WTC11 (cell line): ENCODE measurements around the gene NUP43.

DNA sequence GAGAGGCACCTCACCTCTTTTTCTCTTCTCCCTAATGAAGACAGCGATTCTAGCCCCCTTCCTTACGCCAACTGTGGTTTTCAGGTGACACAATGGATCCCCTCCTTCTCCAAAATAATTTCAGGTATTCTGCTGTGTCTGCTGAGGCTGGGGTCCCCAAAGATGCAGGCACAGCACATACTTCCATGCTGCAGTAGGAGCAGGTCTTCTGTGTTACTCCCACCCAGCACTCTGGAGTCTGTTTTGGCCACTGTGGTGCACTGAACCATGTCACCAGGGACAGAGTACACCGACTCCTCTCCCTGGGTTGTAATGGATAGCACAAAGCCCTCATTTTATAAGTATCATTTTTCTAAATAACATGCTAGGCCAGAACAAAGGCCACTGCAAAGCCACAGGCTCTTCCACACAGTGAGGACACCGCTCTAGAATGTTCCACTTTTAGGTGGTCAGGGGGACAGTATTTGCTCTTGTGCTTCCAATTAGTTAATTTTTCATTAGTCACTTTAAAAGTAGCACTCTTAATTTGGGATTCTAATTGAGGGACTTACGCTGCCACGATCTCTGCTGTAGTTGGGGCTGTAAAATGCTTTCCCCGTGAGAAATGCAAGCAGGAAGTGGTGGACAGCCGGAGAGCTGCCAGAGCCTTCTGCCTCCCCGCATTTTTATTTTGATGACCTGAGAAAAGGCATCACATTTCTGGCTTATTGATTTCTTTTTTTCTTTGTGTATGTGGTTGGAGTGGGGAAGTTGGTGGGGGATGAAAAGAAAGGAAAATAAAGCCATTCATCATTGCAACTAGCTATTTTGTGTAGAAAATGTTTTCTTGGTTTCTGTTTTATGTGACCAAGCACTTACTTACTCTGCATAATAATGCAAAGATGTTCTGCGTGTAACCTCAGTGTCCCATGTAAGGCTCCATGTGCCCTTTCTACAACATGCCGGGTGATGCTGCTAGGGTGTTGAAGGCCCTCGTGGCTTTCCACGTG, 195.7 kb downstream of the SASH1 start:
- PRO-cap = no peak

DNA sequence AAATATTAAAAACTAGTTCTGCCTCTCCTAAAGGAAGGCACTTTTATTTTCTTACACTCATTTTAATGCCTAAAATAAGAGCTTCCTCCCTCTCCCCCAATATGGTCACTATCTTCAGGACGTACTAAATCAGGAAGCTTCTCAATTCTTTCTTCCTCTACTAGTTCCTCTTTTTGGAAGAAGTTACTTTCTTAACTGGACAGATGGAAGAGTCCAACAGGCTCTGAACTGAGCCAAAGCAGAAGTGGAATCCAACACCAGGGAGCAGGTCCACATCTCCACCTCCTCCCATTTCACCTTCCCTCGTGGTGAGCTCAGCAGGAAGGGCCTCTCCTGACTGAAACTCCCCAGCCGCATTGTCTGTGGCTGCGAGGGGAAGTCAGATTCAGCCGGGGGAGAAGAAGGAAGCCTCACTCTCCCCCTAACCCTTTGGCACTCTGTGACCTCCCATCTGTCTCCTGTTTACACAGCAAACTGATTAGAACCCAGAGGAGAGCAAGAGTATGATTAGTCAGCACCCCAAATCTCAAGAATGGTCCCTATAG, 63.9 kb upstream of the UST start:
- PRO-cap = no peak

DNA sequence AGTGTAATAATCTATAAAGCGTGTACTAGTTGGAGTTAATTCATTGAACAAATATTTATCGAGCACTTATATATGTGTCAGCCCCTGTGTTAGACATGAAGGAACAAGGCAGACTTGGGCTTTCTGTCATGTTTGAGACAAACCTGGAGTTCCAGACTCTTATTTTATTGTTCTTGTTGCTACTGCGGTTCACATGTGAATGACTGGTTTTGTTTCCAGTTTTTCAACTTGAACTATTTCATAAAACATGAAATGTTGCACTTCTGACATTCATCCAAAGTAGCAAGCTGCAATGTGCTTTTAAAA, 205.6 kb downstream of the UST start:
- PRO-cap = no peak

- PRO-cap = no peak
Measured at GRCh38 chr6:149004906-149005949, 258.4 kb downstream of the UST start.

GRCh38 chr6:149014345-149015376, 267.8 kb downstream of the UST start:
- PRO-cap = bidirectional peak, plus-strand start at chr6:149014957, minus-strand start at chr6:149014612

GRCh38 chr6:149060270-149060699, 257.2 kb upstream of the TAB2 start:
- PRO-cap = no peak

- PRO-cap = no peak
Measured at GRCh38 chr6:149139967-149141181, 177.1 kb upstream of the TAB2 start.

DNA sequence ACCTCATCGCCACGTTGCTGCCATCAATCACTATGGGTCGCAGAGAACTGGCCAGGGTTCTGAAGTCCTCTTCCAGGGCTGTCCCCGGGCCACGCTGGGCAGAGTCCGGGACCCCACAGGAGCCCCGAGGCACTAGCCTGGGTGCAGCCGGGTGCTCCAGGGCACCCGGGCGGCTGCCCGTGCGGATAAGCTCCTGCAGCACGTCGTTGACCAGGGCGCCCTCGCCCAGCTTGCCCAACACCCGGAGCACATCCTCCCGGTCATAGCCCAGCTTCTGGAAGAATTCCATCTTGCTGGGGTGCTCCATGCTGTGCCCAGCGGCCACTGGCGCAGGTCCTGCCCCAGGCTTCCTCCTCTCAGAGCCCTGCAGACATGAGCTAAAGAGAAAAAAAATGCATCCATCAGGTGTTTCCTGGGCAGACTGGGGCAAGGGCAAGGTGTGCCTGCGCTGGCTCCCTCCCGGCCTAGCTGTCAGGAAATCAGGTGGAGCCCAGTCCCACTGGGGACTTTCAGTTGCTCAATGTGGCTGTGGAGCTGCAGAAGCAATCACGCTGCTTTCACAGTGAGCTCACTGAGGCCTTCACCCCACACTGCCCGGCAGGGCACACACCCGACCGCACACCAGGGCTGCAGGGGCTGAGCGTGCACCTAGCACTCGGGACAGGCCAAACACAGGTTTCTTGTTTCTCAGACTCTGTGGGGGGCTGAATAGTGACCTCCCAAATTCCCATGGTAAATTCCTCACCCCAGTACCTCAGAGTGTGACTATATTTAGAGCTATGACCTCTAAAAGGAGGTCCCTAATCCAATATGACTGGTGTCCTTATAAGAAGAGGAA, 10.4 kb downstream of the ZC3H12D start:
- PRO-cap = no peak

GRCh38 chr6:149632648-149632936, 15.9 kb downstream of the KATNA1 start:
- PRO-cap = no peak

GRCh38 chr6:149728062-149729152, 10.5 kb upstream of the LATS1 start:
- PRO-cap = no peak

DNA sequence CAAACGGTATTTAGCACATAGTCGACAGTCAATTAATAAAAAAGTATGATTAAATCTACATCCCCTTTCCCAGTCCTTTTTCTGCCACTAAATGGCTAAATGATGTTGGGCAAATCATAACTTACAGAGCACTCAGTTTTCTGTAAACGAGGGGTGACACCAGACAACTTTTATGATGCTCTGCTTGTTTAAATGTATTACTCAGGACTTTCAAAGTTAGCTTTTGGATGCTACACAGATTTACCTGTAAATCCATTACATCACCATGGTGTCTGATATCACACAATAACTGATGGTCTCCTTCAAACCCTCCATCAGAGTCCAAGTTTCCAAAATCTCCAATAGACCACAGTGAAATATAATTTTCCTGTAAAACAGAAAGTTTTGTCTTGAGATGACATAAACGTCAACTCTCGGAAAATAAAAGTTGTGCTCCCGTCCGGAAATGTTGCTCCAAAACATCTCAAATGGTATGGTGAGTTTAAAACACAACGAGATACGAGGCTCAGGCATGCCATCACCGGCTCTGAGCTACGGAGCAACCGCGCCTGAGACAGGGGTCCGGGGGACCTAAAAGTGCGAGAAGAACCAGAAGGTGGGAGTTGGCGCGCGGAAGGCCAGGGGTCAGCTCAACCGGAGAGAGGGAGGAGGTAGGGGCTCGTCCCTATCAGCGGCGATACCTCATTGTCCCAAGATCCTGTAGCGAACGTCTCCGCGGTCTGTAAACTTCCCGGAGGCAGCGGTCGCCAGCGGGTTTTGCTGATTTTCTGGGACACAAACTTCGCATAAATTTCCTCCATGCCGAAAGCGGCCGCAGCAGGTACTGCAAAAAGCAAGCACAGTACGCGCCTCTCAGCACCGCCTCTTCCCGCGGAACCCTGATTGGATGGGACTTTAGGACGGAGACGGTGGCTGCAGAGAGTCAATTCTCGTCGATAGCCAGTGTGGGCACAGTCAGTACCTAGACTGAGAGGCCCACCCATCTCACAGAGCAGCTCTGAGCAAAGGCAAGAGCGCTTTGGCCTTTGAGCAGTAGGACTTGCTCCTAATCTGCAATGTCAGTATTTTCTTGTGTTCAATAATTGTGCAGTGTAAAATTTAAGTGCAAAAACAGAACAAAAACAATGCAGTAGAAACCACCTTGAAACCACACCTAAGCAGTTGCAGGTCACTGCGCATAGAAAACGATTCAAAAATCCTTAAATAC, at the start of gene NUP43:
NUP43 (minus strand) TSS at position 834 of the 1,207 bp plus-strand sequence.
- PRO-cap = bidirectional peak, plus-strand start at position 925 of the sequence, minus-strand start at position 761 of the sequence

DNA sequence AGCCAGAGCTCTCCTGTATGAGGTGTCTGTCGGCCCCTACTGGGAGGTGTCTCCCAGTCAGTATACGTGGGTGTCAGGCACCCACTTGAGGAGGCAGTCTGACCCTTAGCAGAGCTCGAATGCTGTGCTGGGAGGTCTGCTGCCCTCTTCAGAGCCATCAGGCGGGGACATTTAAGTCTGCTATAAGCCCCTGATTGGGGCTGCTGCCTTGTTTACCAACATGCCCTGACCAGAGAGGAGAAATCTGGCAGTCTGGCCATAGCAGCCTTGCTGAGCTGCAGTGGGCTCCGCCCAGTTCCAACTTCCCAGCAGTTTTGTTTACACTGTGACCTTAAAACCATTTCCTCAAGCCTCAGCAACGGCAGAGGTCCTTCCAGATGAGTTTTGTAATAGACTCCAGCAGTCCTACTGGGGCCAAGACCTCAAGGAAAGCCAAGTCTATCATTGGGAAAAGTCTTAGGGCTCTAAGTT, 2.7 kb downstream of the RAET1E start:
- PRO-cap = no peak

- PRO-cap = no peak
Measured at GRCh38 chr6:149925321-149926695, 2.9 kb upstream of the RAET1G start.

DNA sequence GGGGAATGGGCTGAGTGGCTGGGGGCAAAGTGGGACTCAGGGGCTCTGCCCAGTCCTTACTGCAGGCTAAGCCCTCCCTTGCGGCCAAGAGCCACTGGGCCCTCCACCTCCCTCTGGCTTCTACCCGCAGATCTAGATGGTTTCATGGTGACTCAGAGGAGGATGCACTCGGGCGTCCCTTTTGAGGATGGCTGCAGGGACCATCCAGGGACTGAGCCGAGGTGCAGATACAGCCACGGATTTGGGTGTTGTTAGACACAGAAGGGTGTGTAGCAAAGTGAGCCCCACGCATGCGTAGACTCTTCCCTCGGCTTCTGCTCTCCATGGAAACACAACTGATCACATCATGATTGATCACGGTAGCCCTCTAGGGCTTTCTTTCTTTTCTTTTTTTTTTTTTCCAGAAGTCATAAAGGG, 661 bp upstream of the ULBP1 start:
- PRO-cap = no peak

DNA sequence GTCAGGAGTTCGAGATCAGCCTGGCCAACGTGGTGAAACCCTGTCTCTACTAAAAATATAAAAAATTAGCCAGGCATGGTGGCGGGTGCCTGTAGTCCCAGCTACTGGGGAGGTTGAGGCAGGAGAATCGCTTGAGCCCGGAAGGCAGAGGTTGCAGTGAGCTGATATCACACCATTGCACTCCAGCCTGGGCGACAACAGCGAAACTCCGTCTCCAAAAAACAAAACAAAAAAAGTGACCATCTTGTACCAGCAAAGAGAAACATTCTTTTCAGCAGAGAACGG, 25.1 kb upstream of the PPP1R14C start:
- PRO-cap = no peak

- PRO-cap = no peak
Measured at GRCh38 chr6:150377048-150377556, 8.3 kb downstream of the IYD start.

GRCh38 chr6:150403113-150403793, 34.4 kb downstream of the IYD start:
- PRO-cap = no peak

DNA sequence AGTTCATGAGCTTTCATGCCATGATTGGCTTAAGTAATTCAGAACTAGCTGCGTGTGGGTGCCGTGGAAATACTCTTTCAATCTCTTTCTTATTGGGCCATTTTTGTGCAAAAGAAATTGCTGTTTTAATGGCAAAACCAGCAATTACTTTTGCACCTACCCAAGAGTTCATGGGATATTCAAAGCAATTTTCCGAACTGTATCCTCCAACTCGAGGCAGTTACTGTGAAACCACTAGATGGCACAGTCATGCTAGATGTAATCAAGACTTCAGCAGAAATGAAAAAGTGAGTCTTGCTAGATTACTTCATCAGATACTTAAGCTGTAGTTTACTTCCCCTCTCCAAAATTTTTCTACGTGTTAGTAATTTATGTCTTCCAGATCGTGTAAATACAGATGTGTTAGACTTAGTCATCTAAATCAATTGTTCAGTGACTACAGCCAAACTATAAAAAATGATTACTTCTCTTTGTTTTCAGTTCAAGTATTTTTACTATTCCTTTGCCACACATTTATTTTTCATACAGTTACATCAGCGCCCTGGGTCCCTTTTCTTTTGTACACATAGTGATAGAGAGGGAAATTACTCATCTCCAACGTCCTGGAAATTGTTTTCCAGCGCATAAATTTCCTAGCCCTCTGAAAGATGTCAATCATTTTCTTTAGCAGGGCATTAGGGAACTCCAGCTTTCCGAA, 49.4 kb downstream of the IYD start:
- PRO-cap = no peak

DNA sequence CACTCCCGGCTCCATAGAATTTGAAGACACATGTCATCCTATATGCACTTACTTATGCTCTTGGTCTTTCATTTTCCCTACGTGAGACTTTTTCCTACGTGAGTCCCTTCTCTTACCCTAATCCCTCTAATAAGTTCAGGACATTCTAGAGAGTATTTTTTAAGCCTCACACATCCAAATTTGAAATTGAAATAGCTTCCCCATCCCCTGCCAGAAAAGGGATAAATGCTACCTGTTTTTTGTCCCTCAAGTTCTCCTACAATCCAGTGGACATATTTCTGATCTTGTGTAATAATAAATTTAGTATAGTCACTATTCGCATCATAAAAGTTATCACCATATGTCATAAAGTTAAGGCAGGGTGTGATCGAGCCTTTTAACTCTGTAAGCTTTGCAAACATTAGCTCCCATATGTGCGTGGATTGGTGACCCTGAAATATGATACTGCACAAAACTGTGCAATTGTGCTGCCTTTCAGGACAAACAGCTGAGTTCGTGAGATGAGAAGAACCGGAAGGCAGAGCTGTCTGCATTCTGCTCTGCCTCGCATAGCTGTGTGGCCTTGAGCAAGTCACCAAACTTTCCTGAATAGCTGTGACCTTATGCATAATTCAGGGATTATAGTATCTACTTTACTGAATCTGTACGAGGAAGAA, 3.4 kb upstream of the PLEKHG1 start:
- PRO-cap = no peak

DNA sequence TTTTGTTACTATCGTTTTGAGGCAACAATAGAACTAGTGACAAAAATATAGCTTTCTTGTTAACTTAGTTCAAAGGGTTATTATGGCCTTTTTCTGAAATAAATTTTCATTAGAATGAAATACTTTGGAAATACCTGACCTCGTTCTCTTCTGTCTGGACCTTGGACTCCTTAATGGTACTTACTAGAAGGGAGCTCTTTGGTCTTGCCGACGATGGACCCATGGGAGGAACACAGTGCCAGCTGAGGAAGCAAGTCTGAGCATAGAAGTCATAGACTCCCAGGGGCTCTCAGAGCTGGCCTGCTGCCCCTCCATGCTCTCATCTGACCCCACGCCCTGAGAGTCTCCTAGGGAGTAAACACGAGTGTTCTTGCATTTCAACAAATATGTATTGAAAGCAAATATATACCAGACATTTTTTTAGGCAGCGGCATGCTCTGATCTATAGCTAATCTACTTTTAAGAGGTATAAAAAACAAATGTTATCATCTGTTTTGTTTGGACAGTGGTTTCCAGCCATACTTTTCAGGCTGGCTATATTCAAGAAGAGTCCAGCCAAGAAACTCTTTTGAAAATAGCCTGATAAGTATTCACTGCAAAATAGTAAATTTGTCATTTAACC, 87.9 kb downstream of the PLEKHG1 start:
- PRO-cap = no peak